GM19240 (cell line): Measurements from ENCODE around the gene CYB5B.

DNA sequence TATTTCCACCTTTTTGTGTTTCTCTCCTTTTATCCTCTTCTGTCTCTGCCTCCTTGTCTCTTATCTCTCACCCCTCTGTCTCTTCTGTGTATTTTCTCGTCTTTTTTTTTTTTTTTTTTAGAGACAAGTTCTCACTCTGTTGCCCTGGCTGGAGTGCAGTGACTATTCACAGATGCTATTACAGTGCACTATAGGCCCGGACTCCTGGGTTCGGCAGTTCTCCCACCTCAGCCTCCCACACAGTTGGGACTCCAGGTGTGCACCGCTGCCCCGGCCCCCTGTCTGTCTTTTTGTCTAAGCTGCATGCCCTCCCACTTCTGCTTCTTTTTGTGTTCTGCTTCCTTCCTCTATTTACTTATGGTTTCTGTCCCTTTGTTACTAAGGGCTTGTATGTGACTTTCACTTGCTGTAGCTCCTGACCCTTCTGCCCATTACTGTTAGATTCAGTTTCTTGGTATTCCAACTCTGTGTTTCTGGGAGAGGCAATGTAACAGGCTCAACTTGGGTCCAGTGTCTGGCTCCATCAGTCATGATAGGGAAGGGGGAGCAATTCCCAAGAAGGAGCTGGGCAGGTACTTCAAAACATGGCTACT is 20.5 kb downstream of the SLC7A6 start:
- RRBS: 3% methylated on average over 4 of the region's 5 CpGs

GRCh38 chr16:68335157-68335659 is 24.4 kb downstream of the PRMT7 start:
- RRBS: no CpG with 5 or more reads among the region's 7 CpGs

- RRBS: no CpG with 5 or more reads among the region's 8 CpGs
Observed at GRCh38 chr16:68397521-68397982, 50.8 kb downstream of the SMPD3 start.

GRCh38 chr16:68417609-68418512 is 30.4 kb downstream of the SMPD3 start:
- RRBS: no CpG with 5 or more reads among the region's 13 CpGs

GRCh38 chr16:68492253-68493170 is 44.2 kb upstream of the SMPD3 start:
- RRBS: no CpG with 5 or more reads among the region's 12 CpGs

DNA sequence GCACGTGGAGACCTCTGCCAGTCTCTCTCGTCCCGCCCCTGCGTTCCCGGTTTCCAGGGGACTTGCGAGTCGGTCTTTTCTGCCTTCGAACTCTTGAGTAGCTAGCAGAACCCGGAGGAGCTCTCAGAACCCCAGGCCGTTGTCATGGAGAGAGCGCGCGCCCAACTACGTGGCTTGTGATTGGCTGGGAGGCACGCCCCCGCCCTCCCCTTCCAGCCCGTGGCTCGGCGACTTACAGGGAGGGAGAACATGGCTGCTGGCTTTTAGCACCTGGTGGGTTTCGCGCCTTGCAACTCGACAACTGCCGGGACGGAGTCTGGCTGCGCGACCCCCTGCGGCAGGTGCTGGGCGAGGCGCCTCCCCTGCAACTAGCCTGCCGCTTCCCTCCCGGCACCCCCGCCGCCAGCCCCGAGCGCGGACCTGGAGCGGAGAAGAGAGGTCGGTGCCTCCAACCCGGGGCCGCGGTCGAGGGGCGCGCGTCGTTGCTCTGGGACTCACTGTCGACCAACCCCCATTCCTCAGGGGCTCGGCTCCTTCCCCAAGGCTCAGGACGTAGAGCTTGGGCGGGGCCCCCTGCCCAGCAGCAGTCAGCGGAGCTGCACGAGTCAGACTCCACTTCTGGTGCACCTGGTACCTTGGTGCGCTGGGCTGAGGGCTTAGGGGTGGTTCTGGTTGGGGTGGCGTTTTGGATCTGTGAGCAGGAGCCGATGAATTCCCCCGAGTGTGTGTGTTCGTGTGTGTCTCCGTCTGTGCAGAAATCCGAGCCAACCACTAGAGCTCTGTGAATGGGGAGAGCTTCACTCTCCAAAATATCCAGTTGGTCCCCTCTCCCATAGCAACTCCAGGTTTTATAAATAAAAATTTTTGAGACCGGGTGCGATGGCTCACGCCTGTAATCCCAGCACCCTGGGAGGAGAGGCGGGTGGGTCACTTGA is 8.9 kb upstream of the ZFP90 start:
- RRBS: 3% methylated on average over 24 of the region's 63 CpGs

GRCh38 chr16:68921634-68922074 is 78.3 kb downstream of the TANGO6 start:
- RRBS: no CpG with 5 or more reads among the region's 2 CpGs

DNA sequence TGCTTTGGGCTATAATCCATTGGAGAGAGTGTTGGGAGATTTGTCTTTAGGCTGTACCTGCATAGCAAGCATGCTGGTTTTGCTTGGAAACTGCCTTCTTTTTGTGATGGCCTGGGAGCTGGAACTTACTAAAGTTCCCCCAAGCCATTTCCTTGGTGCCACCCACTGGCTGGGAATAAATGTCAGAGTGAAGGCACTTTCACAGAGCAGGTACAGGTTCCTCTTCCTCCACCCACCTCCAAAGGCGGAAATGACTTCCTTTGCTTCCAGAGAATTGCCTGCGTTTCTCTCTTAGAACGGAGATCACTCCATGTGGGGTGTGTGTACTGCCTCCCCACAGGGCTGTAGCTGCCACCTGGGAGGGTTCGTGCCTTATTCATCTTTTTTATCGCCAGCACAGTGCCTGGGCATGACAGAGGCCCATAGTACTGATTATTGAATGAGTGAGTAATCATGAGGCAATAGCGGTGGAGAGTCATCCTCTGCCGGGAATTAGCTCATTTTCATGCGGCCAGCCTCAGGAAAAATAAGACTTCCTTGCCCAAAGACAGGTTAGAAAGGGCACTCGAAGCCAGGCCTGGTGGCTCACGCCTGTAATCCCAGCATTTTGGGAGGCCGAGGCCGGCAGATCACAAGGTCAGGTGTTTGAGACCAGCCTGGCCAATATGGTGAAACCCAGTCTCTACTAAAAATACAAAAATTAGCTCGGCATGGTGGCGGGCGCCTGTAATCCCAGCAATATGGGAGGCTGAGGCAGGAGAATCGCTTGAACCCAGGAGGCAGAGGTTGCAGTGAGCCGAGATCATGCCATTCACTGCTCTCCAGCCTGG is 32.1 kb upstream of the HAS3 start:
- RRBS: no CpG with 5 or more reads among the region's 17 CpGs

GRCh38 chr16:69100017-69100778 is 5.3 kb upstream of the HAS3 start:
- RRBS: no CpG with 5 or more reads among the region's 15 CpGs

DNA sequence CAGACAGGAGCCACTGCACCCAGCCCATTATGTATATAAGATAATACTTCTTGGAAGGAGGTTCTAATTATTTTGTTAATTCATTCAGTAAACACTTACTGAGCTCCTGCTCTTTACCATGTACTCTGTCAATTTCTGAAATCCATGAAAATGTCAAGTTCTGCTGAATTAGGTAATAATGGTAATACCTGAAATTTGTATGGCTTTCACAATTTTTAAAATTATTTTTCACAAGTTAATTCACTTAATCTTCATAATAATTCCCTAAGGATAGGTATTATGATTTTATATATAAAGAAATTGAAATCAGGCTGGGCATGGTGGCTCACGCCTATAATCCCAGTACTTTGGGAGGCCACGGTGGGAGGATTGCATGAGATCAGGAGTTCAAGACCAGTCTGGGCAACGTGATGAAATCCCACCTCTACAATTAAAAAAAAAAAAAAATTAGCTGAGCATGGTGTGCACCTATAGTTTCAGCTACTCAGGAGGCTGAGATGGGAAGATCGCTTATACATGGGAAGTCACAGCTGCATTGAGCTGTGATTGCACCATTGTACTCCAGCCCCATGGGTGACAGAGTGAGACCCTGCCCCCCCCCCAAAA is 29.2 kb downstream of the SNTB2 start:
- RRBS: no CpG with 5 or more reads among the region's 4 CpGs

- RRBS: 3% methylated on average over 7 of the region's 47 CpGs
Observed at GRCh38 chr16:69424002-69425122, at the start of gene CYB5B. TSS of gene CYB5B (plus strand) at chr16:69424619.

GRCh38 chr16:69595754-69596245 is 30.0 kb downstream of the NFAT5 start:
- RRBS: no CpG with 5 or more reads among the region's 1 CpG

GRCh38 chr16:69693119-69694335 is 32.8 kb downstream of the NQO1 start:
- RRBS: no CpG with 5 or more reads among the region's 6 CpGs

DNA sequence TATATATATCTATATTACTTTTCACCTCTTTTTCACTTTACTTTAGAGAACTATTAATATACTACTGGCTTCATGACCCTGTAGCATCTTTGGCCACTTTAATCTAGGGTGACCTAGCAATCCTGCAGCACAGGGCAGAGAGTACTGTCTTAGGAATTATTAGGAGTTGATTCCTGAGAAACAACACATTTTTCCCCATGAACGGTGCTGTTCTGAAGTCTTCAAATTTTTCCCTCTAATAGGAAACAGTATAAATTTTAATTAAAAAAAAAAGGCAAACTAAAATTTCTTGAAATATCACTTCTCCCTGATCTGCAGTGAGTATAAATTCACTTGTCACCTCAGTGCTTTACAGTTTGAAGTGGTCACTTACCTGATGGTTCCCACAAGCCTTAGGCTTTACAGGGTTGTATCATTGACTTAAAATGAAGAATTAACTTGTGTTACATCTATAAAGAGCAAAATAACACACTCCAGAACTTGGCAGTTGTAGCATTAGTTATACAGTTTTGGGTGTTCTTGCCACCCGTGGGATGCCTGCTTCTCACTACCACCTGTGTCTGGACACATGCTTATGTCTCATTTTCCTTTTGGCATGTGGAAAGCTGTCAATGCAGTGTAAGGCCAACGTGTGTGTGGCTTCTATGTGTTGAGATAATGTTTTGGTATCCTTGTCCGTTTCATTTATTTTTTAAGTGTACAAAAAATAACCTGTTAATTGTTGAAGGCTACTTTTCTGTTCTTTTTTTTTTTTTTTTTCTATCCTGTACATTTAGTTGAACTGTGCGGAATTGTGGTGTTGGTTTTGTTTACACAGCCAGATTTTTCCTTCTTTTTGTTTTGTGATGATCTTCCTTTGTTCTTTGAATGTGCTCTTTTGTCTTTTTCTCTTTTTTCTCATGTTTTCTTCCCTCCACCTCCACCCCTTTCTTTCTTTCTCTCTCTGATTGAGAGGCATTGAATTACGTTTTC is 28.9 kb downstream of the NQO1 start:
- RRBS: no CpG with 5 or more reads among the region's 6 CpGs

GRCh38 chr16:69798549-69798886 is 36.4 kb downstream of the WWP2 start:
- RRBS: no CpG with 5 or more reads among the region's 8 CpGs

- RRBS: no CpG with 5 or more reads among the region's 16 CpGs
Observed at GRCh38 chr16:69859550-69860198, 91.5 kb upstream of the CLEC18A start.

DNA sequence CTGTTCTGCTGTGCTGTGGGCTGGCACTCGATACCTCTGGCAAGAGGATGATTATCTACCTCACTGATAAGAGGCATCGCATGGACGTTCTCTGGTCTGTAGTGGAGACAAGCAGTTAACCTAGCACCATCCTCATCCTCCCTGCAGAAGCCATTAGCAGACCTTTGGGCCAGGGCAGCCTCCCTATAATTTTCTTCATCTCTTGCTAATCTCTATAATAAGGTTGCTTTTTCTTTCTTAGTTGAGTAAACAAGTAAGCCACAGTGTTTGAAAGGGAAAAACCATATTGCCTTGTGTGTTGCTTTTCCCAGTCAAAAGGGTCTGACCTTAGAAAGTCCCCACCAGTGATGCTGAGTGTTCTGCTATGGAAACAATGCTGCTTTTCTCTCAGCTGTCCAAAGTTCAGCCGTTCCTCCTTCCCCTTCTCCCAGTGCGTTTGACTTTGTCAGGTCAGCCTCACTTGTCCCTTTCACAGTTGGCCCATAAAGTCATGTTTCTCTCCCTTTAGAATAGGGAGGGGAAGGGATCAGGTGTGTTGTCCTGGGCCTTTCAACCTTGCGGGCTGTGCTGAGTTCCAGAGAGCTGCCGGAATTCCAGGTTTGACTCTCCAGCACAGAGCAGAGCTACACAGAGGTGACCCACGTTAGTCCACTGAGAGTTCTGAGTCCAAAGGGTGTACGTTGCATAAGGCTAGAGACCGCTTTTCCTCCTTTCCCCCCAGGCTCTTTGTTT is 16.0 kb upstream of the CLEC18C start:
- RRBS: no CpG with 5 or more reads among the region's 10 CpGs

GRCh38 chr16:70250811-70251032 is 1.0 kb downstream of the EXOSC6 start:
- RRBS: no CpG with 5 or more reads among the region's 8 CpGs

DNA sequence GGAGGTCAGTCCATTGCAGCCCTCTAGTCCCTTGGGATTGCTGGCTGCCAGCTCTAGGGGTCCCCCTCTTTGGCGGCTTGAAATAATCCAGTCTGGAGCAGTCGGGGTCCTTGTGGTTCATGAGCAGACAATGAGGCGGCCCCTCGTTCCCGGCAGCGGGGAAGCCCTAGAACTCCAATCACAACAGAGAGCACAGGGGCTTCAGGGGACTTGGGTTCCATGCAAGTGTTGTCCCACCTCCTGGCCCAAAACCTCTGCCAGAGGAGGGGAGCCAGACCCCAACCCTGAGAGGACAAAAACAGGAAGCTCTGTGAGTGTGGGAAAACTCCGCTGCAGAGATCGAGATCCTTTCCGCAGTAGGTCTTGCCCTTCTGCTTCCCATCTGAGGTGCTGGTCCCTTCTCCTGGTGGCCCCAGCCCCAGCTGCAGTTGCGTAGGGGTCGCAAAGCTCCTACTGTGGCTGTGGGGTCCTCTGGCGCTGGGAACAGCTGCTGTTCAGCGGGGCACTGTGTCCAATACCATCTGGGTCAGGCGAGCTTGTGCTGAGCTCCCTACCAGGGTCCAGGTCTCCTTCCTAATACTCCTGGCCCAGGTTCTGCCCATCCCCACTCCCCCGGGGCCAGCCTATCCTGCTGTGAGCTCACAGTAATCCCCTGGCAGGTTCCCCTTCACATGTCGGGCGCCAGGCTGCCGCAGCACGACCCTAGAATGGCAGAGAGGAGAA is 39.9 kb downstream of the ST3GAL2 start:
- RRBS: no CpG with 5 or more reads among the region's 19 CpGs

GRCh38 chr16:70428810-70429268 is 10.1 kb downstream of the ST3GAL2 start:
- RRBS: no CpG with 5 or more reads among the region's 4 CpGs